BJ (cell line): ENCODE measurements around a stretch of chr21.

DNA sequence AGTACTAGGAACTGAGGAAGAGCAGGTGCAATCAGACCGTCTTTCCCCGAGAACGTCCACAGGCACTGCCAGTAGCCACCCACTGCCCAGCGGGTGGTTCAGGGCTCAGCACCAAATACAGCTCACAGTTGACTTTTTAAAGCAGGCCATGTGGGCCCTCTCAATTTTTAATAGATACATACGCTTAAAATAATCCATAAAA is 9.1 kb downstream of the TMPRSS2 start:
- CAGE, long polyA plus RNA, result no peak
- RRBS, result no CpG with 5 or more reads among the region's 5 CpGs

DNA sequence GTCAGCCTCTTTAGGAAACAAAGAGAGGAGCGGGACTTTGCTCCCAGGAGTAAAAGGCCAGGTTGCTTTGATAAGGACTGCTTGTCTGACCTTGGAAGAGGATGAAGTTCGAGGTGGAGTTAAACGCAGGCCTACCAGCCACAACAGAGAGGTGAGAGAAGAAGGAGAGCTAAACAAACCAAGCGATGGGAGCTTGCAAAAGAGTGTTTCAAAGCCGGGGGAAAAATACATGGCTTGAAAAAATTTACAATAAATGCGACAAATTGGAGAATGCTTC is 50.0 kb upstream of the TMPRSS2 start:
- CAGE, long polyA plus RNA, result no peak
- RRBS, result no CpG with 5 or more reads among the region's 6 CpGs

GRCh38 chr21:41581639-41582137 is 73.7 kb upstream of the TMPRSS2 start:
- CAGE, long polyA plus RNA, result no peak
- RRBS, result no CpG with 5 or more reads among the region's 14 CpGs

DNA sequence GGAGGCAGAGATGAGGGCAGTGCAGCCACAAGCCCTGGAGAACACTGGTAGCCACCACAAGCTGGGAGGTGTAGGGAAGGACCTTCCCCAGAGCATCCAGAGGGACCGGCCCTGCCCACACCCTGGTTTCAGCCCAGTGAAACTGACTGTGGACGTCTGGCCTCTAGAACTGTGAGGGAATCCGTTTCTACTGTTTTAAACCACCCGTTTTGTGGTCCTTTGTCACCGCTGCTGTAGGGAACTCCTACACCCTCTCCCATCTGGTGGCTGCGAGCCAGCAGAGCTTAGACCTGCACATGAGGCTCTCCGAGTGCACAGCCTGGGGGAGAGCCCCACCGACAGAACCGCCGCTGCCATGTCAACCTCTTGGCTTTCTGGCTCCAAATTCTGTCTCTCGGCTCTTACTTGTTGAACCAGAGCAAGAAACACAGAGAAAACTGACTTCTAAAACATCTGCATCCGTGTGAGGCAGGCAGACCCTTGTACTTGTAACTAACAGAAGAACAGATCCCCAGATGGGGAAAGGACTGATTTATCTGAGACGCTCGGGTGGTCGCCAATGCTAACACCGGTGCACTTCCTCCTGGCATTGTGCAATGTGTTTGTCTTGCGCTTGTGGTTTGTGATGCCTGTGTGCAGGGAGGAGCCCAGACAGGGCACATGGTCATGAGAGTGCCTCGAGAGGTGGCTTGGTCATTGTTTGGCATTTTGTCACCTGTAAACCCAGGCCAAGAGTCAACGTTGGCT is 90.9 kb upstream of the TMPRSS2 start:
- CAGE, long polyA plus RNA, result no peak
- RRBS, result no CpG with 5 or more reads among the region's 19 CpGs

DNA sequence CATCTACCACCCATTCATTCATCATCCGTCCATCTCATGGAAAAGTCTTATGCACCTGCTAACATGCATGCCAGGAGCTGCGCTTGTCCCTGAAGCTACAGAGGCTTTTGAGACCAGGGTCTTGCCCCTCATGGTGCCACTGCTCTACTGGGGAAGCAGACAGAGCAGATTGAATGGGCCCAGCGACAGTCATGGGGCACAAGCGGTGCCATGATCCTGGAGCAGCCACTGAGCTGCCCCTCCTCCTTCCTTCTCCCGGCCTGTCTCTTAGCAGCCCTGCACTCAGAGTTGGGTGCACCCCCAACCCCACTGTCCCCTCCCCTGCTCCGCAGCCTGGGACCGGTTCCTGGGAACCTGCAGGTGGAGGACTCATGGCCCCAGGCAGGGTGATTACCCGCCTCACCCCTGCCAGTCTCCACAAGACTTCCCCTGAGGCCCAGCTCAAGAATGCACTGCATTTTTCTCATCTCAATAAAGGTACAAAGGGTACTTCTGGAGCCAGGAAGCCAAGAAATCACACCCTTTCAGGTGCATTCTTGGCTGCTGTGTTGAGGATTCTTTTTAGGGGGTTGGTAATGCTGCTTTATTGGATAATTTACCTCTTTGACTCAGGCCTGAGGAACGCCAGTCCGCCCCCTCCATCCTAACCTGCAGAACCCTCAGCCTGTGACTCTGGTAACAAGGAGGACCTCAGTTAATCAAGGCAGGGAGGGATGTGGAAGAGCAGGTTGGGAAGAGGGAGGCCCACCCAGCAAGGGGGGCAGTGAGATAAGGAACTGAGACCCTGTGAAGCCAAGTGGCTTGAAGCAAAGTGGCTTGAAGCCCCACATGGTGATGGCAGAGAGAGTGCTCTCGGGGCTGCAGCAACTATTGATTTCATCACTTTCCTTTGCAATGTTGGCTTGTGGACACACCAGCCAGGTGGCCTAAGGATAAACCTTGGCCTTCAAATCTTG is 126.3 kb upstream of the TMPRSS2 start:
- CAGE, long polyA plus RNA, result no peak
- RRBS, result 61% methylated on average over 3 of the region's 11 CpGs

- CAGE, long polyA plus RNA, result no peak
- RRBS, result no CpG with 5 or more reads among the region's 11 CpGs
These were observed 127.0 kb upstream of the TMPRSS2 start for GRCh38 chr21:41634939-41635376.

- CAGE, long polyA plus RNA, result no peak
- RRBS, result no CpG with 5 or more reads among the region's 9 CpGs
These were observed 60.7 kb downstream of the RIPK4 start for GRCh38 chr21:41706083-41706549.

GRCh38 chr21:41740982-41741639 is 25.7 kb downstream of the RIPK4 start:
- CAGE, long polyA plus RNA, result no peak
- RRBS, result no CpG with 5 or more reads among the region's 53 CpGs

DNA sequence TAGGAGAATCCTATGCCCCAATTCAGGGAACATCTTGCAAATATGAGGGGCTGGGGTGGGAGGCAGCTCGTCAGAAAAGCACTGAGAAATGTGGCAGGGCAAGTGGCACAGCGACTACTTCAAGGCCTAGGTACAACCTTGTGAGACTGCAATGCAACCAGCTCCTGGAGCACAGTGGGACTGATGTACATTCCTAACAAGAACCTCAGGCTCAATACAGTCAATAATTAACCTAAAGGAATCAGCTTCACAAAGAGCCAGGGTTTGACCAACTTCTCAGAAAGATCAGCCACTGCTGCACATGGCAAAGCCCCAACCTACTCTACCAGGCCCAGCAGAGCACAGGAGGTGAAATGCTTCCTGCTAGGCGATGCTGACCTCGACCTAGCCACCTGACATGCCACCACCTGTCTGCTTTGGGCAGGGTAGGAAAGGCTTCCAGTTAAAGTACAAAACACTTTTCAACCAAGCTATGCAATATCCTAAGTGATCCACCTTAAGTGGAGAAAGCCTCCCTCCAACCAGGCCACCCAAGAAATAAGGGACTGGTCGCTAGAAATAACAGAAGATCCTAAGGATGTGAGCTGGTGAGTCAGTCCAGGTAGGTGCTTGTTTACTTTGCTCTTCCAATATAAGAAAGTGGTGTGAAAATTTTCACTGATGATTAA is 2.2 kb downstream of the RIPK4 start:
- CAGE, long polyA plus RNA, result no peak
- RRBS, result no CpG with 5 or more reads among the region's 5 CpGs

DNA sequence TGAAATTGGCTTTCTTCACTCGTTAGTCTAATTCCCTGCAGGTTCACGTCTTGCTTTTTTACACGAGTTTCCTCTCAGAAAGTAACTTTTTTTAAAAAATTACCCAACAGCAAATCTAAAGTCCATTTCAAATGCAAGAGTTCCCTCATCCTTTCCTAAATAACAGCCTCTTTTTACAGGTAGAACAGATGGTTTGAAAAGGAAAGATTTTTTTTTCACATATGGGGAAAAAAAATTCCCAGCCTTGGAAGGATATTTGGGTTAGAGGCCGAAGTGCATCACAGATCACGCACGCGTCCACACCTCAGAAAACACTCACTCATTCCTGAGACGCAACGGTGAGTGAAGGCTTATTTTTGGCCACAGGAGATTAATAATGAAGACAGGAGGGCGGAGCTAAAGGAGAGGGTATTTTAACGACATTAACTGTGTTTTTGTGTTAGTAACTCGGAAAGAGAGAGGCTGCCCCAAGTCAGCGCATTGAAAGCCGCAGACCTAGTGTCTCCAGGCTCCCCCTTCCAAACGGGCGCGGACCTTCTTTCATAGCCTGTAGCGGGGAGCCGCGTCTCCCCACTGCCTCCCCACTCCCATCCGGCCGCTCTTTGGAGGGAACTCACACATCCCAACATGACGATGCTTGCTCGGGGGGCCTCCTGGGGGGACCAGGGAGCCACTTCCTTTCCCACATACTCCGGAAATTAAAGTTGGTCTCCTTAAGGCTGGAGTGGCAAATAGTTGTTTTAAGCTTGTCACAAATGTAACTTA is 1.0 kb upstream of the RIPK4 start:
- CAGE, long polyA plus RNA, result no peak
- RRBS, result 3% methylated on average over 3 of the region's 25 CpGs

- CAGE, long polyA plus RNA, result no peak
- RRBS, result 2% methylated on average over 5 of the region's 29 CpGs
These were observed 11.4 kb upstream of the RIPK4 start for GRCh38 chr21:41778183-41778654.

- CAGE, long polyA plus RNA, result no peak
- RRBS, result no CpG with 5 or more reads among the region's 8 CpGs
These were observed 16.5 kb upstream of the RIPK4 start for GRCh38 chr21:41783467-41783705.

DNA sequence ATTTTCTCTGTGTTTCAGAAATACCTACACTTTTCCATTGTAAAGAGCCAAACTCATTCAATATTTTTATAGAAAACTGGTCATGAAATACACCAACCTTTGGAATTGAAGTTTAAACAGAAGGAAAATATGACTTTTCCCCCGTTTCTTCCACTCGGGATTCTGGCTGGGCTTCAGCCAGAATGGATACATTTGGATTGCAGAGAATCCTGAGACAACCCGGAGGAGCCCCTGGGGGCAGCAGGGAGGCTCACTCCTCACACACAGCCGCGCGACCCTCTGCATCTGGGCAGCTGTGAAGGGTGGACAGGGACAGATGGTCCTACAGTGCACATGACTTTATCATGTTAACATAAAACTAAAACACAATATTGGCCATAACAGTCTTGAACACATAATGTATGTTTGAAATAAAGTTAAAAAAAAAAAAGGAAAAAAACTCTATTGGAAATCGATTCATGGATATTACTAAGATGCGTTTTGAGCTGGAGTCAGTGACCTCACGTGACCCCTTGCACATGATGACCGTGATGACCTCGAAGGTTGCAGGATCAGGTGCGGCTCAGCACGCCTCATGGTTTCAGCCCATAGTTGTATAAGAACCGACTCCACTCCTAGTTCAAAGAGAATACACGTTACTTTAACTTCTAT is 33.4 kb upstream of the RIPK4 start:
- CAGE, long polyA plus RNA, result no peak
- RRBS, result no CpG with 5 or more reads among the region's 15 CpGs

- CAGE, long polyA plus RNA, result no peak
- RRBS, result no CpG with 5 or more reads among the region's 13 CpGs
These were observed 45.5 kb downstream of the PRDM15 start for GRCh38 chr21:41833513-41834100.

DNA sequence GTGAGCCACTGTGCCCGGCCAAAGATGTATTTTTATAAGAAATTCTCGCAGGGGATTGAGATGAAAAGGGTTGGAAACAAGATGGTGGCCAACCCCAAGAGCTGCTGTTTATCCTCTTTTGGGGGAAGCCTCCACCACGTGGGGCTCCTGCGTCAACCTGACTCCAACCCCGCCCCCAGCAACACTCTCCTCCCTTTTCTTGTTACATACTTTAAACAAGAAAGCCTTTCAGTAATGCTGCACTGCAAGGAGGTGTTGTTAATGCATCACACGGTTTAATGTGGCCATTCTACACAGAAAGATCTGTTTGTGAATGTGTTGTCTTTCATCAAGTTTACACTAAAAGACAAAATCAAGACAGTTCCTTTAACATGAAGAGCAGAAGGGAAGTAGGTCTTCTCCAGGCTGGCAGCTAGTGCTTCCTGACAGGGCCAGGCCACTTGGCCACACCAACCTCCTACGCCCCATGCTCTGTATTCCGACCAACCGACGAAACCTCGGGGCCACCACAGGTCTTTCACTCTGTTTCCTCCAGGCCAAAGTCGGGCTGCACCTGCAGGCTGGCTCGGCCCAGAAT is 26.0 kb downstream of the C2CD2 start:
- CAGE, long polyA plus RNA, result no peak
- RRBS, result no CpG with 5 or more reads among the region's 13 CpGs

DNA sequence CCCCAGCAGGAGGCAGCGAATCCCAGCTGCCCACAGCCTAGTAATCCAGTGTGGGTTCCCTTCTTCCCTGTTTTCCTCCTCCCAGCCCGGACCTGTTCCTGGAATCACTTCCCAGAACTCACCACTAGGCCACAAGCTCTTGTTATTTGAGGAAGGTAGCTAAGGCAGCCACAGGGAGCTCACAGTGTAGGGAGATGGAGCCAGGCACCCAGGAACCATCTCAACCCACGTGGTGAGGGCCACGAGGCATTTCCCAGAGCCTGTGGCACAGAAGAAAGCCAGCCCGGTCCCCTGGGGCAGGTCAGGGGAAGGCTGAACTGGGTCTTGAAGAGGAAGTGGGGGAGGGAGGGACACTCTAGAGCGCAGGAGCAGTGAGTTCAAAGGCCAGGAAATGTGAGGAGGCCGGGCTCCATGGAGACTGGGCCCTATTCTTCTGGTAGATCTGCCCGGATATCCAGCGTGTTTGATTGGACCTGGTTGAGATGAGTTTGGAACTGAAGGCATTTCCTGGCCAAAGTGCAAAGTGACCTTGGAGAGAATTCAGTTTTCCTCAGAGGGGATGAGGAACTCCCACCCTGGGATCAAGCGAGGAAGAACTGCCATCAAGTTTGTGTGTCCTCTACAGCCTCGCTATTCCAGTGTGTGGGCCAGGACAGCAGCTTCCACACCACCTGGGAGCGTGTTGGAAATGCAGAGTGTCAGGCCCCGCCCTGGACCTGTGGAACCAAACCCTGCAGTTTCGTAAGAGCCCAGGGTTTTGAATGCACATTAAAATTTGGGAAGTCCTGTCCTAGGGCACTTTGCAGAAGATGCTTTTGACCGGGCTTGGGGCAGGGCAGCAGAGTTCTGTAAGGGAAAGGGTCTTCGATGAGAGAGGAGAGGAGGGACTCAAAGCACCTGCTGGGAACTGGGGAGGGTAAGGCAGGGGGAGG is 20.4 kb upstream of the C2CD2 start:
- CAGE, long polyA plus RNA, result no peak
- RRBS, result 0% methylated on average over 1 of the region's 16 CpGs

DNA sequence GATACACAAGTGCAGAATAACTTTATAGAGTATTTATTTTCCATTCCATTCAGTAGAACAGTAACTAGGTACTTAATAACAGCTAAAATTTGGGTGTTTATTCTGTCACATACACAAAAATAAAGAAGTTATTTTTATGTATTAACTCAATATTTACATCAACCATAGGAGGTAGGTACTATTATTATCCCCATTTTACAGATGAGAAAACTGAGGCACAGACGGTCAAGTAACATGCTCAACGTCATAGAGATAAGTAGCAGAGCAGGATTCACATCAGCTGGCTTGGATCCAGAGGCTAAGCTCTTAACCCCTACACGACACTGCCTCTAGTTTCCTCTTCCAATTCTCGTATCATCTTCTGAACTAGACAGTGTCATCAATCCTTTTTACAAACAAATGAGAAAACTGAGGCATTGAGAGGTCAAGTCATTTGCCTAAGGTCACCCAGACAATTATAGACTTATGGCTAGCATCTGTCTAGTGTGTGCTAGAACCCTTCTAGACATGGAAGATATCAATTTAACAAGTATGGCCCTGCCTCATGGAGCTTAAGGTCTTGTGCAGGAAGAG is 9.2 kb downstream of the ZBTB21 start:
- CAGE, long polyA plus RNA, result no peak
- RRBS, result no CpG with 5 or more reads among the region's 4 CpGs

DNA sequence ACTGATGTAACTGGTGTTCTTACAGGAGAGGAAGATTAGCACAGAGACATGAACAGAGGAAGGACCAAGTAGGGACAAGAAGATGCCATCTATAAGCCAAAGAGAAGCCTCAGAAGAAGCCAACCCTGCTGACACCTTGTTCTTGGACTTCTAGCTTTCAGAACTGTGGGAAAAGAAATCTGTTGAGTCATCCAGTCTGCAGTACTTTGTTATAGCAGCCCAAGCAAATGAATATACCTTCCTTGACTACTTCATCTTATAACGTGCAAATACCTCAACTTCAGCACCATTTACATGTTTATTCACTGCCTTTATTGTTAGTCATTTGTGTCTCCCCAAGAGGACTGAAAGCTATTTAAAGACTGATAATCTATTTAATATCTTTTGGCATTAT is 3.4 kb downstream of the ZBTB21 start:
- CAGE, long polyA plus RNA, result no peak
- RRBS, result no CpG with 5 or more reads among the region's 1 CpG

DNA sequence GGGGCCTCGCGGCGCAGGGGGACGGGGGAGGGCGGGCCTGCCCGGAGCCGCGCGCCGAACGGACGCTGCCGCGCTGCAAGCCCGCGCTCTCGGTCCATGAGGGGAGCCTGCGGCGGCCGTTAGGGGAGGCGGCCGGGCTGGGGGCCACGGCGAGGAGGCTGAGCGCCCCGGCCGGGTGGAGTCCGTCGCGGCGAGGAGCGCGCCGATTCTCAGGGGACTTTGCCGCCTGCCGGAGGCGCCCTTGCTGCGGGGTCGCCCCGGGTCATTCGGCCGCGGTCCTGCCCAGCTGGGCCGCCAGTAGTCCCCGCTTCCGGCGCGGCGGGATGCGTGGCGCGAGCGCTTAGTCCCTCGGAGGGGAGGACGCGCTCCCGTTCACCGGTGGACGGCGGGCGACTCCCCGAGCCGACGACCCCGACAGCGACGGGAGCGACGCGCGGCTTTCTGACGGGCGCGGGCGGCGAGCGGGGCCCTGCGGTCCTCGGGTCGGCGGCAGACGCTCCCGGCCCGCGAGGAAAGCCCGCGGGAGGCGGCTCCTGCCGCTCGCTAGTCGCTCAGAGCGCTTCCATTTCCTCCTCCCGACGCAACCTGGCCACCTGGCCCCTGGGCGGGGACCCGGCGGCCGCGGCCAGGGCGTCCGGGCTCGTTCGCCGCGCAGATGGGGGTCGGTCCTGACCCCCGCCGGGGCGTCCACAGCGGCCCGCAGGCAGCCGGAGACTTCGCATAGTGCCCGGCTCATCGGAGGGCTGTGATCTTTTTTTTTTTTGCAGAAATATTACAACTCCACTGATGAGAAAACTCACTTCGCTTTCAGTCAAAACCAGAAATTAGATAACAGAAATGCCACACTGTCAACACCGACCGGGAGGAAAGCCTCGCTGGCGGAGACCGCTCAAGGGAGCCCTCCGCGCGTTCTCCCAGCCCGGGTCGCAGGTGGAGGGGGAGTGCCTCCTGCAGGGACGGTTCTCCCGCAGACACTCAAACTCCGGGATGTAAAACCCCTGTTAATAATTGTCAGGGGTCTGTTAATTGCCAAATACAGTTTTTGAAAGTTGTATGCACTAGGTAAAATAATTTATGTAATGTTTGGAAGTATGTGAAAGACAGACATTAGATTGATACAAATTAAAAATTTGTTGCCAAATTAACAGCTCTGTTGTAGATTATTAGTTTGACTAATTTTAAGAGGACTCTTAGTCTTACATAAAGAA is 698 bp upstream of the ZBTB21 start:
- CAGE, long polyA plus RNA, result no peak
- RRBS, result 2% methylated on average over 80 of the region's 129 CpGs

DNA sequence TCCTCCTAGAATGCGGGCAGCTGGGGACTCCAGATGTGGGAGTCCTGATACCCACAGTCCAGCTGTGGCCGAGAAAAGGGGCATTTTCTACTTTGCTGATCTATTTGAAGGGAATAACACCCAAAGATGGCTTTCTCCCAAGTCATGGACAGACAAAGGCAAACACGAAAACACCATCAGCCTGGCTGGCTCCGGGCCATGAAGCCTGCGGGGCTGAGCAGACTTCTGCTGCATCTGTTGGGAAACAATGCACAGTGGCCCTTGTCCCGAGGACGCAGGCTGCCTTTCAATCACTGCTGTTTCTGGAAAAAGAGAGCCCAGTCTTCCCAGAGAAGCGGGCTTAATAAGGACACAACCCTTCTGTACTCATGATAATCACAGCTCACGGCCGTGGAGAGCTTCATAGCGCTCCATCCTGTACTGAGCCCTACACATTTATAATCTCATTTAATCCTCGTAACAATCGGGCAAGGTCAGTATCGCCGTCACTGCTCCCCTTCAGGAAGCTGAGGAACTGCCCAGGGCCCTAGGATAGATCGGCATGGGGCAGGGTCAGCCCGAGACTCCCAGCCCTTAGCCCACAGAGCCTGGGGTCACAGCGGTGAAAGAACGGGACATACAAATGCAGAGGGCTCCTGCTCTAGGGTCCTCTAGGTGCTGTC is 61.9 kb upstream of the ABCG1 start:
- CAGE, long polyA plus RNA, result no peak
- RRBS, result no CpG with 5 or more reads among the region's 19 CpGs